ENCODE measurements around a stretch of chr17.

DNA sequence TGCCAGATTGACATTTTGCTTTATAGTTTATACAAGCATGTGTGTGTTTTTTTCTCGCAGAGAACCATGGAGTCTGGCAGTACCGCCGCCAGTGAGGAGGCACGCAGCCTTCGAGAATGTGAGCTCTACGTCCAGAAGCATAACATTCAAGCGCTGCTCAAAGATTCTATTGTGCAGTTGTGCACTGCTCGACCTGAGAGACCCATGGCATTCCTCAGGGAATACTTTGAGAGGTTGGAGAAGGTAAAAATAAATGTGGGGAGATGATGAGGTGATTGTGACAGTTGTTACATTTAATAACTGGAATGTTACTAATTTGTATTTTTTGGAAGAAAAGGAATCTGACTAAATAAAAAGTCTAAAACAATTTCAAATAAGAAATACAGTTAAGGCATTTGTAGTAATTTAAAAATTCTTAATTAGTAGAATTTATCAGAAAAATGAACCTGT is 3.1 kb downstream of the PRKAR1A start:
- PRO-cap, 4 experiments, result no peak in any of the 4 experiments
- RAMPAGE, long total RNA, 4 experiments, result no peak in any of the 4 experiments

- PRO-cap, 4 experiments, result no peak in any of the 4 experiments
- RAMPAGE, long total RNA, 4 experiments, result no peak in any of the 4 experiments
Observed at GRCh38 chr17:68516805-68517072, 4.5 kb downstream of the PRKAR1A start.

DNA sequence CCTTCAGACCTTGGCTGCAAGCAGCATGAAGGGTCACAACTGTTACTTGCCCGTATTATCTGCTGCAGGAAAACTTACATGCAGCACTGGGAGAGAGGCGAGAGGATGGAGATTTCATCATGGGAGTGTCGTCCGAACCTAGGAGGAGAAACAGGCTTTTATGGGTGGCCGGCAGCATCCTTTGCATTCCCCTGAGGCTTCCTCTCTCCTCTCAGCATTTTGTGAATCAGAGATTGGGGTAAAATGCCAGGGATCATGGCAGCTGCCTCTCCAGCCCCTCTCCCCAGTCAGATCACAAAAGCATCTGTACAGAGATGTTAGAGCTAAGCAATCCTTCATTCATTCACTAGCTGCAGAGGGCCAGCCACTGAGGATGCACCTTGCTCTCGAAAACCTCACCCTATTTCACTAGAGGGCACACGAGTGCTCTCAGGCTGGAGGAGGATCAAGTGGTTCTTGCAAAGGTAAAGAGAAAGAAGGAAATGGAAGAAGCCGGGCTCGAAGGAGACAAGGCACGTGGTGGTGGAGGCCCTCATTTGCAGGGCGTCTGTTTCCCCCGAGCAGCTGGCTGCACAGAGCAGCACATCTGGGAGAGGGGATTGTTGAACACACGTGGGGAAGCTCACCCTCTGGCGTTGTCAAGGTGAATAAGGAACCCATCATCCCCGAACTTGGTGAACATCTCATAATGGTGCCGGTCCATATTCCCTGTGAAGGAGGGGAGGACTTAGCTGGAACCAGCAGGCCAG is 27.2 kb downstream of the PRKAR1A start:
- PRO-cap, 4 experiments, result peak in 2 of 4 experiments; most common plus-strand start position 470 of the sequence (in 2)
- RAMPAGE, long total RNA, 4 experiments, result no peak in any of the 4 experiments

DNA sequence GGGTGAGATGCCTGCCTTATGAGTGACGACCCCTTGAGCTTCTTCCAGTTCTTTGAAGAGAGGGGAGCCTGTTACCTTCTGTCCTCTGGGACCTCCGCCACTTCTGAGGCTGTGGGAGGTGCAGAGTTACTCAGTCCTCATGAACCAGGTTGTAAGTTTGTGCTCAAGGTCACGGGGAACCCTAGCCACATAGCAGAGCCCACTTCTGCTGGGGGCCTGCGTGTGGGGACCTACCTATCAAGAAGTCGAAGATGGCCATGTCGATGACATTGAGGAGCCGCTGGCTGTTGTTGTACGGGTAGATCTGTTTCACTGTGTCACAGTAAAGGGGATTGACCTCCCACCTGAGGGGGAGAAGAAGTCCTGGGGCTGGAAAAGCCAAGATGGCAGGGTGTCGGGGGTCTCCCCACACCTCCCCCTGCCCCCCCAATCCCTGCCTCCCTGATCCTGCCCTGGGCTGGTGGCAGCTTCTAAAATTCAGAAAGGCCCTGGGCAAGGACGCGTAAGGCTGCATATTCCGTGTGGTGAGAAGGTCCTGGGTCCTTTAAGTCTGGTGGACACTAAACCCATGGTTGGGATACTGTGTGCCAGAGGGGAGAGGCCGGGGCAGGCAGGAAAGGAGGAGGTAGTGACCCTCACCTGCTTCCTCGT is 28.5 kb downstream of the PRKAR1A start:
- PRO-cap, 4 experiments, result peak in 2 of 4 experiments; most common plus-strand start position 104 of the sequence (in 2)
- RAMPAGE, long total RNA, 4 experiments, result no peak in any of the 4 experiments

DNA sequence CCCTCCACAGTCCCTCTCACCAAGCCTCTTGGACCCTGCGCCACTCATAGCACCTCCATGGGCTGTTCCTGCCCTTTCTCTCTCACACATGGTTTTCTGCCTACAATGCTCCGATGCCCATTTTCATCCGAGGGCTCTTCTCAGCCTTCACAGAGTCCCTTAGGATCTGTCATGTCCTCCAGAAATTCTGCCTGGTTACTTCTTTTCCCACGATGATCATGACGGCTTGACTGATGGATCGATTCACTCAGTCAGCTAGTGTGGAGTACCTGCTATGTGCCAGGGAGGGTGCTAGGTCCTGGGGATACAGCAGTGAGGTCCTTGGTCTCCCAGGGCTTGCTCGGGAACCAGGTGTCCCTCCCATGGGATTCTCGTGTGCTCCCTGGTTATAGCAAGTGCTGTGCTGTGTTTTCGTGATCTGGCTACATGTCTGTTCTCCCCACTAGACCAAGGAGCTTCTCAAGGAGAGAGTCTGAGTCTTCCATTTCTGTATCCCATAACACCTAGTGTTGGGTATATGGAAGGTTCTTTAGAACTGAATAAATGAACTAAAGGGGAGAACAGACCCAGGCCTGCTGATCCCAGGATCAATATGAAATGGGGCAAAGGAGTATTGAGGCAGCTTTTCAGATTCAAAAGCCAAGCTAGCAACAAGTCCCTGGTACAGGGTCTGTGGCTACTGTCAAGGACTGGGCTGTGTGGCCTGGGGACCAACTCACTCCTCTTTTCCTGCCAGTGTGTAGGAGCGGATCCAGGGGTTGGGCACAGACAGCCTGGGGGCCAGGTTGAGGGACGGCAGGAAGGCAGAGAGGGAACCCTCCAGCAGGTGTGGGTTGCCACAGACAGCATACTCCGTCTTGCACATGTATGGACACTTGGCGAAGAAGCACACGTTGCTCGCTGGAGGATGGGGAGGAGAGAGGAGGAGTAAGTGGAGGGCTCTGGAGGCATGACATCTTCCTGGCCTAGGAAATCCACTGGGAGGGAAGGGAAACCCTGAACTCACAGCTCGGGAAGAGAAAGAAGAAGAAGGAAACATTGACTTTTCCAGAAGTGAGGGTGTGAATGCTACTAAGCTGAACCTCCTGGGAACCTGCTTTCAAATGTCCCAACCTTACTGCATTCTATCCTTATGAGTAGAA is 29.4 kb downstream of the PRKAR1A start:
- PRO-cap, 4 experiments, result no peak in any of the 4 experiments
- RAMPAGE, long total RNA, 4 experiments, result no peak in any of the 4 experiments

- PRO-cap, 4 experiments, result no peak in any of the 4 experiments
- RAMPAGE, long total RNA, 4 experiments, result no peak in any of the 4 experiments
Observed at GRCh38 chr17:68579674-68580006, 21.5 kb downstream of the FAM20A start.

GRCh38 chr17:68759438-68760193 is 158.4 kb upstream of the FAM20A start:
- PRO-cap, 4 experiments, result peak in 2 of 4 experiments; most common plus-strand start chr17:68759503 (in 1); most common minus-strand start chr17:68759983 (in 2)
- RAMPAGE, long total RNA, 4 experiments, result no peak in any of the 4 experiments

DNA sequence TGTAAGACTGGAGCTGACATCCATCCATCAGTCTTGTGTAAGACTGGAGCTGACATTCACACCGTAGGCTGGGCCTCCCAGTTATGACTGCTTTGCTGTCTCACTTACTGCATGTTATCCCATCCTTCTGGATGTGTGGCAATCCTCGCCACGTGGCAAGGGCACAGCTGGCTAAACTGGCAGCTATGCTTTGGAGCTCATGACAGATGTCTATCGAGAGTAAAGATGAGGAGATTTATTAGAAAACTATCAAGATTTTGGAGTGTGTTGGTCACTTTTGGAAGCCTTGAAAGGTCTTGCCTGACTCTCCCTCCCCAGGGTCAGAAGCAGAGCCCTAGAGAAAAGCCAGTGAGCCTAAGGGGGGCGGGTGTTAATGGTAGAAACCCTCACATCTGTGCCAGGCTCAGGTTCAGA is 115.0 kb downstream of the ABCA8 start:
- PRO-cap, 4 experiments, result no peak in any of the 4 experiments
- RAMPAGE, long total RNA, 4 experiments, result no peak in any of the 4 experiments

GRCh38 chr17:69018234-69018619 is 42.5 kb downstream of the ABCA9 start:
- PRO-cap, 4 experiments, result no peak in any of the 4 experiments
- RAMPAGE, long total RNA, 4 experiments, result no peak in any of the 4 experiments

DNA sequence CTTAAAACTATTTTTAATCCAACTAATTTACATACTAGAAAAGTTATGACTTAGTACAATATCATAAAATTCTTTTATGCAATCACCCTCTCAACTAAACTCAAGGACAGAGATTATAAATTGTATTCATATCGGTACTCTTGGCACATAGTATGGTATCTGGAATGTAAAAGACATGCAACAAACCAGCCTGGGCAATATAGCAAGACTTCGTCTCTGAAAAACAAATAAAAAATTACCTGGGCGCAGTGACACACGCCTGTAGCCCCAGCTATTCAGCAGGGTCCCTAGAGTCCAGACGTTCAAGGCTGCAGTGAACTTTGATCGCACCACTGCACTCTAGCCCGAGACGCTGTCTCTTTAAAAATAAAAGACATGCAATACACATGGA is 1.5 kb downstream of the ABCA5 start:
- PRO-cap, 4 experiments, result no peak in any of the 4 experiments
- RAMPAGE, long total RNA, 4 experiments, result no peak in any of the 4 experiments

DNA sequence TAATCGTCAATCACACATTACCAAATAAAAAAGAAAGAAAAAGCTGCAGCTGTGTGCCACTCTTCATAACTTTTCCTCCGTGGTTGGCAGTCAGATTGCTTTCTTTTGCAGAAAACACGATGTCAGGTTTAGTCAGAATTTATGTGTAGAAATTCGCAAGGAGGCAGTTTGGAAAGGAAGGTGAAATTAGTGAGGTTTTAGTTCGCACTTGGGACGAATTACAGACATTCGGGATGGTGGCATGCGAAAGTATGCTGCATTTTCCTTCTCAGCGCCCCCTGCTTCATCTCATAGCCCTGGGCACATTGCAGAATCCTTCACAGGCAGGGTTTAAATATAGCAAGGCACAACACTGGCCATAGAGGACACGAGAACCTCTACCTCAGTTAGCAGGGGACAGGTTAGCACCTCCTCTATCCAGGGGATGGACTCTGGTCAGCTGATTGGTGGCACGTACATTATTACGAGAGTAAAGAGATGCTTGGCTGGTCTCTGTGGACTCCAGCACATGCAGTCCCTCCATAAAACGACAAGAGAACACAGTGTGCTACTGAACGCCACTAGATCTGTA is 47.4 kb downstream of the MAP2K6 start:
- PRO-cap, 4 experiments, result no peak in any of the 4 experiments
- RAMPAGE, long total RNA, 4 experiments, result no peak in any of the 4 experiments

DNA sequence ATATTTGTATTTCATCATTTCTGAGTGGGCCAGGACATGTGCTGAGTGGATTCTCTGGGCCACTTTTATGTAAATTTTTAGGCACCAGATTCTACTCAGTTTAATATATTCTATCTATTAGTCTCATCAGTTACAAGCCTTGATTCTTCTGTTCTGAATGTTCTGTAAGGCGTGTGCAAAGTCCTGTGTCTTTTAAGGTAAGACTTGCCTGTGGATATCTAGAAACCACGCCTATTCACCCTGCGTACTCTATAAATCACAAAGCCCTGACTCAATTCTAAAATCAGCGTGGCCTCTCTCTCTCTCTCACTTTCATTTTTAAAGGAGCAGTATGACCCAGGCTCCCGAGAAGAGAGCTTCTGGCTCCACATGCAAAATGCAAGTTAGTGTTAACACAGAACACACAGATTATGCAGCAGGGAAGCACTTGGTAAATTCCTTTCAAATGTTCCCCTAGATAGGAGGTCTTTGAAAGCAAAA is 32.0 kb upstream of the KCNJ2 start:
- PRO-cap, 4 experiments, result peak in 4 of 4 experiments; most common plus-strand start position 315 of the sequence (in 4)
- RAMPAGE, long total RNA, 4 experiments, result no peak in any of the 4 experiments

- PRO-cap, 4 experiments, result no peak in any of the 4 experiments
- RAMPAGE, long total RNA, 4 experiments, result no peak in any of the 4 experiments
Observed at GRCh38 chr17:70389176-70389810, 220.0 kb downstream of the KCNJ2 start.

DNA sequence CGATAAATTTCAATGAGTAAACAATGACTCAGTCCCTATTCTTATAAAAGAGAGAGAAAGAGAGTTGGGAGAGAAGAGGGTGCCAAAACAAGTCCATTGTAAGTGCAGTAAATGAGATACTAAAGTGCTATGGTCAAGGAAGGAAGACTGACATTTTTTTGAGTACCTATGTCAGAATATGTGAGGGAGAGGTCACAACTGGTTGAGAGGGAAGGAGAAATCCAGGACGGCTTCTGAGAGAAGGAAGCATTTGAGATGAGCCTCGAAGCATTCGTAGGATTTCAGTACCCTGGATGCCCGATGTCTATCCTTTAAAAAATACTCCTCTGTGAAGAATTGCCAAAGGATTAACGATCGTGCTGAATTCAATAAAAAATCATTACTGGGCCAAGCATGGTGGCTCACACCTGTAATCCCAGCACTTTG is 277.1 kb downstream of the SOX9 start:
- PRO-cap, 4 experiments, result no peak in any of the 4 experiments
- RAMPAGE, long total RNA, 4 experiments, result no peak in any of the 4 experiments

GRCh38 chr17:72419979-72420346 is 299.1 kb downstream of the SOX9 start:
- PRO-cap, 4 experiments, result no peak in any of the 4 experiments
- RAMPAGE, long total RNA, 4 experiments, result no peak in any of the 4 experiments

DNA sequence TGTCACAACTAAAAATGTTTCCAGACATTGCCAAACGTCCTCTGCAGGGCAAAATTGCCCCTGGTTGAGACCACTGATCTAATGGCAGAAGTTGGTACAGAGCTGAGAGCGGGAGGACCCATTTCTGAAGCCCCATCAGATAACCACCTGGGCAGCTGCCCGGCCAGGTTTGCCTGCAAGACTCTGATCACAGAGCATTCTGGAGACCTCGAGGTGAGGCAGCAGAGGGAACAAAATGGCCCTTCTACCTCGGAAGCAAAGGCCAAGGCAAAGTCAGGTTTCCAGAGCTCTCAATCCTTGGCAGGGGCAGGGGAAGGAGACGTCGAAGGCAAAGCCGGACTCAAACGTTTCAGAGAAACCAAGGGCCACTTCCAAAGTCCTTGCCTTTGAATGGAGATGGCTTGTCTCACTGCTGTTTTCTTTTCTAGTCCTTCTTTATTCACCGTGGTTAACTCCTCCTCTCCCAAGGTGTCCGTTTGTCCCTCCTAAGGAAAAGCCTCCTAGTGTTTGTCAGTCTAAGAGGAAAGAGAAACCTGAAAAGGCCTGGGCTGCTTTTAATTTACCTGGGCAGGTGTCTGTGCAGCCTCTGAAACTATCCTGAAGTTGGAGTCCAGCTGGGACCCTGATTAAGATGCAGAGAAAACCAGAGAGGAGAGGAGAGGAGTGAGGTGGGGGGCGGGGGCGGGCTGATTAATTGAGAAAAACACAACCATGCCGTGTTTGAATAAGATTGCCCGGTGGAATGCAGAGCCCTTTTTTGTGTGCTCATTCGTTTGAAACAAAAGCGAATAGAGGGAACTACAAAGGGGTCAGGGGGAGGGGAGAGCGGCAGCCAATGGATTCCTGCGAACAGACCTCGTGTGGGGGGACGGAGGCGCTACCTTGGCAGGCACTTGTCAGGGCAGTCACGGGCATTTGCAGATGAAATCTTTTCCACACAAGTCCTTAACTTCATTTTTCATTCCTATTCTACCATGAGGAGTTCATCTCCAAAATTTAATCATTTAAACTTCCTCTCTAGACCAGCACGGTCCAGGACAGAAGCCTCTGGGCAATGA is 355.5 kb downstream of the SOX9 start:
- PRO-cap, 4 experiments, result no peak in any of the 4 experiments
- RAMPAGE, long total RNA, 4 experiments, result no peak in any of the 4 experiments

GRCh38 chr17:72567273-72568012 is 446.6 kb downstream of the SOX9 start:
- PRO-cap, 4 experiments, result no peak in any of the 4 experiments
- RAMPAGE, long total RNA, 4 experiments, result no peak in any of the 4 experiments

- PRO-cap, 4 experiments, result no peak in any of the 4 experiments
- RAMPAGE, long total RNA, 4 experiments, result no peak in any of the 4 experiments
Observed at GRCh38 chr17:72844615-72845763, 247.5 kb downstream of the SLC39A11 start.

DNA sequence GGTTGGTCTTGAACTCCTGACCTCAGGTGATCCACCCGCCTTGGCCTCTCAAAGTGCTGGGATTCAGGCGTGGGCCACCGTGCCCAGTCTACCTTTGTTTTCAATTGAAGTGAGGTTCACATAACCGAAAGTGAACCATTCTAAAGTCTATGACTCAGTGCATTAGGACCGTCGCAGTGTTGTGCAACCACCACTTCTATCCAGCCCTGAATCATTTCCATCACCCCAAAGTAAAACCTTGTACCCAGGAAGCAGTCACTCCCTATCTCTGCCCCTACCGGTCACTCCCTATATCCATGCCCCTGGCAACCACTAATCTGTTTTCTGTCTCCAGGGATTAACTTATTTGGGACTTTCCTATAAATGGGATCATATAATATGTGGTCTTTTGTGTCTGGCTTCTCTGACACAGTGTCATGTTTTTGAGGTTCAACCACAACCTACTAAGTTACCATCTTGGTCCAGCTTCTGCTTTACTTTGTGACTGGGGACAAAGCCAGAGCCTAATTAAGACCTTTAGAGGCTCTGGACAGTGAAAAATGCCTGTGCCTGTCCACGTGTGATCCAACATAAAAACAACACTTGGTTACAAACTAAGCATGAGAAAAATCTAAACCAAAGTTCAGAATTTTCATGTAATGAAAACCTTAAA is 28.4 kb upstream of the CDC42EP4 start:
- PRO-cap, 4 experiments, result no peak in any of the 4 experiments
- RAMPAGE, long total RNA, 4 experiments, result no peak in any of the 4 experiments

DNA sequence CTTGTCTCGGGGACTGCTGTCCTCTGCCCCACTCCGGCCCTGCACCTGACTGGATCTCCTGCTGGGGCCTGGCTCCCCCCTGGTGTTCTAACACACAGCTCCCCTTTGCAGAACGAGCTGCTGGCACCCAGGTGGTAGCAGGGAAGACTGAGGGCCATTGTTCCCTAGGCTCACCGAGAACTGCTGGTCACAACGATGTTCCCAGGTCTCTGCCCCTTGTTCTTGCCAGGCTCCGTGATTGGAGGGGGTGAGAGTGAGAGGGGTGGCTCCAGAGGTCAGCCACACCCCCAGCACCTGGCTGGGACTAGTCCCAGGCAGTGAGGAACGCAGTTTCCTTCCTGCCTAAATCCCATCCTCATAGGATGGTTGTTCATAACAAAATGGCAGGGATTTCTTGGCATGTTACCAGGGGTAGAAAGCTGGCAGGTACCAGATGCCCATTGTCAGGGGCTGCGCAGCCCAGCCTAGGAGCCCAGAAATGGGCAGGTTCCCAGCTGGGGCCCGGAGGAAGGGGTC is 52.1 kb upstream of the CDC42EP4 start:
- PRO-cap, 4 experiments, result no peak in any of the 4 experiments
- RAMPAGE, long total RNA, 4 experiments, result no peak in any of the 4 experiments